Esophagus squamous epithelium (tissue), 4 donors: ENCODE measurements around a stretch of chr13.

GRCh38 chr13:27975579-27976190 lies 6.6 kb upstream of the CDX2 start:
- PRO-cap: no peak
- RAMPAGE, long total RNA, 4 experiments: no peak in any of the 4 experiments

DNA sequence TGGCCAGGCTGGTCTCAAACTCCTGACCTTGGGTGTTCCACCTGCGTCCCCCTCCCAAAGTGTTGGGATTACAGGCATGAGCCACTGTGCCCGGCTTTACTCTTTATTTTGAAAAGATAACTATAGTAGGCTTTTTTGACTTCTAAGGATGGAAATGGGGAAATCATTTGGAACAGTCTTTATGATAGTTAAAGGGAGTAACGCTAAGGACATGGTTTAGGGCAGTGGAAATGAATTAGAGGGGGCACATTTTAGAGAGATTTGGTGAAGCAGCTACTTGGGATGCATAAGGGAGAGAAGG lies 21.8 kb downstream of the PAN3 start:
- PRO-cap: no peak
- RAMPAGE, long total RNA, 4 experiments: no peak in any of the 4 experiments

GRCh38 chr13:28177646-28178281 lies 39.4 kb downstream of the PAN3 start:
- PRO-cap: no peak
- RAMPAGE, long total RNA, 4 experiments: no peak in any of the 4 experiments

GRCh38 chr13:28214216-28214455 lies 75.8 kb downstream of the PAN3 start:
- PRO-cap: no peak
- RAMPAGE, long total RNA, 4 experiments: no peak in any of the 4 experiments

GRCh38 chr13:28308153-28308745 lies 169.9 kb downstream of the PAN3 start:
- PRO-cap: bidirectional peak, plus-strand start at chr13:28308215, minus-strand start at chr13:28308086; unidirectional peak, plus-strand start at chr13:28308558
- RAMPAGE, long total RNA, 4 experiments: no peak in any of the 4 experiments

- PRO-cap: no peak
- RAMPAGE, long total RNA, 4 experiments: no peak in any of the 4 experiments
Measured at GRCh38 chr13:28412838-28413706, 81.9 kb downstream of the FLT1 start.

- PRO-cap: no peak
- RAMPAGE, long total RNA, 4 experiments: no peak in any of the 4 experiments
Measured at GRCh38 chr13:28416204-28416616, 78.7 kb downstream of the FLT1 start.

DNA sequence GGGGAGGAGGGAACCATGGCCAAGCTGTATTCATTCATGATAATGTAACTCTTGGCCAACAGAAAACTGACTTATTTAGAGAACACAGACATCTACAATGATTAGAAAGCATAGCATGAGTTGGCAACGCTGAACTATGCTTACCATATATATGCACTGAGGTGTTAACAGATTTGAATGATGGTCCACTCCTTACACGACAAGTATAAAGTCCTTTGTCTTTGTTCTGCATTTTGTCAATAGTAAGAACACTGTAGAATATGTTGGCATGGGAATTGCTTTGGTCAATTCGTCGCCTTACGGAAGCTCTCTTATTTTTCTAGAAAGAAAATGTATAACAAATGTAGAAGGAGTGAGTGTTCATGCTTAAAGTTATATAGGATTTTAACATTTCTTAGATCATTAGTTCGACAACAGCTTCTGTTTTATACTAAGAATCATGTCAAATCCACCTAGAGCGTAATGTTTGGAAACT lies 63.9 kb downstream of the FLT1 start:
- PRO-cap: no peak
- RAMPAGE, long total RNA, 4 experiments: no peak in any of the 4 experiments

DNA sequence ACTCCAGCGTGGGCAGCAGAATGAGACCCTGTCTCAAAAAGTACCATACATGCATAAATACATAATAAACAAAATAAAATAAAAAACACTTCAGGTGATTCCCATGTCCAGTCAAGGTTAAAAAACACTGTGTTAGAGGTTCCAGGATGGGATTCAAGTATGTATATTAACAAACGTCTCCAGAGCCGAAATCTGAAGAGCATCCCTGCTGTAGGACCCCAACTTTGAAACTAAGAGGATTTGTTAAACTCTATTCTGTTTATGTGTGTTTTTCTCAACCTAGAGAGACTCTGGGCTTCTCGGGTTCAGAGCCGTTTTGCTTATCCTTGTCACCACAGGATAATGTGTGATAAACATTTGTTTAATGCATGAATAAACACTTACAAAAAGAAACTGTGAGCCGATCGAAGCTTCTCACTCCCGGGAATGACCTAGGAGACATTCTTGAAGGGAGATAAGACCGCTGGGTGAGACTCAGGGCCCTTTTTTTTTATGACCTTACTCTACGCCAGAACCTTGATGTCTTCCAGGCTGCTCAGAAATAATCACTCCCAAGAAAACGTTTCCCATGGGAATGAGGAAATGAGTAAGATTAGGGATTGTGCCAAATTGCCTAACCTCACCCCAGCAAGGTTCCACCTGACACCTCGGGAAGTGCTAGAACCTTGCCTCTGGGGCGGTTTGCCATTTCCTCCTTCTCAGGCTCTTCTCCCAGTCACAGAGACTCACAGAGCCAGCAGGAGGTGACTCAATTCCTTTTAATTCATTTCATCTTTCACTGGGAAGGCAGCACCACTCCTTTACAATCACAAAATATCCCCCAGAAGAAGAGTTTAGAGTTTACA lies 2.4 kb downstream of the SLC46A3 start:
- PRO-cap: bidirectional peak, plus-strand start at position 718 of the sequence, minus-strand start at position 528 of the sequence
- RAMPAGE, long total RNA, 4 experiments: no peak in any of the 4 experiments

DNA sequence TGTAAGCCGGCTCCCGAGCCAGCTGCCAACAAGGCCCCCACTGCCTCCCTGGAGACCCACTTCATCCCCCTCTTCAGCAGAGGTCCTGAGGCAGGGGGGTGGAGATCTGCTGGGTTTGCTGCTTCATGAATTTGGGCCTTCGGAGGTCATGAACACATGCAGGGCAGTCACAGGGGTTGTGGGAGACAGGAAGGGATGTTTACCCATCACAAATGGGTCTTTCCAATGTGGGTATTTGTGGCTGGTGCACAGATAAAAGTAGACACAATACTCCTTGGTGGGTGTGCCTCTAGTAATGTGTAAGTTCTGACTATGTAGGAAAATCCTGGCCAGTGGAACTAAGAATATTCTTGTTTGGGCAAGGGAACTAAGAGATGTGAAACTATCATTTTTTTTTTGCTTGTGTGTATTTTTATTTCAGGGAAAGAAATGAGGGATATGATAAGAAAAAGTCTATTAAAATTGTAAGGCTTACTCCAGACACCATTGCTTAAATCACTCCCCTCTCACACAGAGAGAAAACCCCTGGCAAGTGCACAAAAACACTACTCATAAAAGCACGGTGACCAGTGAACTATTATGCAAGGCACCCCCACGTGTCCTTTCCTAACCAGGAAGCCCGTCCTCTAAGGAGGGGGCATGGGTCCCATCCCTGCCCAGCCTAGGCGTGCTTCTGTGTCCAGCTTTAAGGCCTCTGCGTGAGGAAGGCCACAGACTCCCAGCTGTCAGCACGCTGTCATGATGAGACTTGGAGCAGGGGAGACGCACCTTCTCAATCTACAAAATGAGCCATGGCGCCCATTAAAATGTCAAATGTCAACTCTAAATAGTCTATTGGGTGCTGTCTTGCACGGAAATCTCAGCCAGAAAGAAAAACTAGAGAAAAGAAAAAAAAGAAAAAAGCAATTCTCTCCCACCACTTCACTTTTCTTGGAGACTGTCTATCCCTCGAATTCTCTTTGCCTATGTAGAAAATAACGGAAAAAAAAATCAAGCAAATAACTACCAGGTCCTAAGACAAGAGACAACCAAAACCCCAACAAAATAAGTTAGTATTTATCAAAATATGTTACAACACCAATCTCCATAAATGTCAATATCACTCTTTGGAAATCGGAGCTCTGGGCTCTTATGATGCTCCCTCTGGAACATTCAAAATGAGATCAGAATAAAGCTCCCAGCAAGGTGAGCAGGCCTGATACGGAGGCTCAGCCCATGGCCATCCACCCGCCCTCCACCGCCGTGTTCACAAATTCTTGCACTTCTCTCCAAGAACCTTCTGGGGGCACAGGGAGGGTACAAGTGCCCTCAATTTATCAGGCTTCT lies 83.4 kb downstream of the SLC7A1 start:
- PRO-cap: no peak
- RAMPAGE, long total RNA, 4 experiments: no peak in any of the 4 experiments

DNA sequence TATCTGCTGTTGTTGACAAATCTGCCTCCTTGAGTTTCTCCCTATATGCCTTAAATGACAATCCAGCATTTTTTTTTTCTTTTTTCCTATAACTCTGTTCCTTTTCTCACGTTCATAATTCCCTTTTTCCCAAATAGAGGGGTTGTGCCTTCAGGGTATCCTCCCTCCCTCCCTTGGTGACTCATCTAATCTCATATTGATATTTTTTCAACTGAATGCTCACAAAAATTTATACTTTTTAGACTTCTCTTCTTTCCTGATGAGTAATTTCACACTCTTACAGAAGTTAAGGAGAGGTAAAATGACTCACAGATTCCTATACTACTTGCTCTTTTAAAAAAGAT lies 19.5 kb downstream of the UBL3 start:
- PRO-cap: no peak
- RAMPAGE, long total RNA, 4 experiments: no peak in any of the 4 experiments

DNA sequence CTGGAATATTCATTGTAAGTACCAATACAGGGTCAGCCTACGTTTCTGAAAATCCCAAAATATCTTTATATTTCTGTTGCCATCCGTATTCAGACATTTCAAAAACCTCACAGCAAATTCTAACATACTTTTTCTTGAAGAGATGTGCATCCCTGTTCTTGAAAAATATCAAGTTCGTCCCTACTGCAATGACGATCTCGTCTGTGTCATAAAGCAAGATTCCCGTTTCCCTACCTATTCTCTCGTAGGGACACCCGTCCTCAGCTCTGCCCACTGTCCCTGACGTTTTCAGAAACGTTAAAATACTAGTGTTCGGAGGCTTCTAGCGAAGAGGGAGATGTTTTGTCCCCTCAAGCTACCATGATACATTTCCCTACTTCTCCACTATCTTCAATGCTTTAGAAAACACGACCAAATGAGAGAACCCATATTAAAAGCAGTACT lies 1.5 kb downstream of the UBL3 start:
- PRO-cap: bidirectional peak, plus-strand start at position 237 of the sequence, minus-strand start at position 203 of the sequence
- RAMPAGE, long total RNA, 4 experiments: no peak in any of the 4 experiments

DNA sequence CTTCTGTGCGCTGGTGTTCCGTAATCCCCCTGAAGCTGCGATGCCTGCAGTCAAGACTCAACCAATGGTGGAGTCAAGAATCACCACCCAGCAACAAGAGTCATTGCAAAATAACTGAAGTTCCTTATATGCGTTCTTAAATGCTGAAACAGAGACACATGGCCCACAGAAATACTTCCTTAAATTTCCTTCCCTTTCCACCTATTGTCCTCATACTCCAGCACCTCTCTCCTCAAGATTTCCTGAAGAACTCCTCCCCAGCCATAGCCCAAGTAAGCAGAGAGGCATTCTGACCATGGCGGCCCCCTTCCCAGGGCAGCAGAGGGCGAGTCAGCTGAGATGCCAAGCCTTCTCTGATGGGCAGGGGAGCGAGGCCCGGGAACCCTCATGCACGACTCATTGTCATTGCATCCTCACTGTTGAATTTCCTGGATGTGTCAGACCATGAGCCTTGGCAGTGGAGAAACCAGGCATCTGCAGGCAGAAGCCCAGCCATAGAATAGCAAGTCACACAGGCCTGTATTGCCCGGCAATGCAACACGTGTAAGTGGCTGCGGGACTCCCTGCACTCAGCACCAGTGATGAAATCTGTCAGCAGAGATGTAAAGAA lies 200.0 kb downstream of the KATNAL1 start:
- PRO-cap: no peak
- RAMPAGE, long total RNA, 4 experiments: no peak in any of the 4 experiments

GRCh38 chr13:30119417-30119939 lies 187.9 kb downstream of the KATNAL1 start:
- PRO-cap: unidirectional peak, minus-strand start at chr13:30119662
- RAMPAGE, long total RNA, 4 experiments: no peak in any of the 4 experiments

GRCh38 chr13:30153492-30154255 lies 153.7 kb downstream of the KATNAL1 start:
- PRO-cap: no peak
- RAMPAGE, long total RNA, 4 experiments: no peak in any of the 4 experiments

- PRO-cap: no peak
- RAMPAGE, long total RNA, 4 experiments: no peak in any of the 4 experiments
Measured at GRCh38 chr13:30157598-30158059, 149.7 kb downstream of the KATNAL1 start.

DNA sequence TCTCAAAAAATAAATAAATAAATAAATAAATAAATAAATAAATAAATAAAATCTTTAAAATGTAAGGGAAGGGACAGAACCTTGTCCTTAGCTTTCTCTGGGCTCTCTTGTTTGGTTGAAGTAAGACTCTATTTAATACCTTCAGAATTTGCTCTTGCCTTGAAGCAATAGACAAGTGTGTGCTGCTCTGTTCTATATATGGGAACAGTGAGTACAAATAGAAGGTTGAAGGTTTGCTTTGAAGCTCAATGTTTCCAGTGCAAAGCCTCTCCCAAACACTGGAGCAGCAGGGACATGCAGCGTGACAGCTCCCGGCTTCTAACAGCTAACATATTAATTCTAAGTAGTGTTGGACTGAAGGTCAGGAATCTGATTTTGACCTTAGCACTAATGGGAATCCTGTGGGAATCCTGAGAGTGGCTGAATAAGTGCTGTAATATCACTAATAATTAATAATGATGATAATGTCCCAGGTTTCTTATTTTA lies 16.9 kb upstream of the UBE2L5 start:
- PRO-cap: unidirectional peak, plus-strand start at position 278 of the sequence
- RAMPAGE, long total RNA, 4 experiments: no peak in any of the 4 experiments

DNA sequence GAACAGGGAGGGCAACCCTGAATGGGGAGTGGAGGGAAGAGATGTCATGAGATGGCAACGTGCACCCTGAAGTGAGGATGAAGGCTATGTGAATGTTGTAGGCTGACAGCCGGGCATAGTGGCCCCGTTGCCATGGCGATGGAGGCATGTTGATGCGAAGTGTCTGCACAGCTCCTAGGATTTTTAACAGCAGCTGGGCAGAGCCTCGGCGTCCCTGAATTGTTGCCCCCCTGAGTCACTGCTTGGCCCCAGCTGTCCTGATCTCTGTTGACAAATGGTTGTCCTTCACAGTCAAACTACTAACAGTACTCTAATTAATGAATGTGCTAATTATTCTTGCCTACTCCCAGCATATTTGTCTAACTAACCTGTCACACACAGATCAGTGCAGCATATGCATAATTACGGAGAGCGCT lies 4.7 kb upstream of the ALOX5AP start:
- PRO-cap: no peak
- RAMPAGE, long total RNA, 4 experiments: no peak in any of the 4 experiments

GRCh38 chr13:30746317-30746683 lies 11.0 kb downstream of the ALOX5AP start:
- PRO-cap: no peak
- RAMPAGE, long total RNA, 4 experiments: no peak in any of the 4 experiments

DNA sequence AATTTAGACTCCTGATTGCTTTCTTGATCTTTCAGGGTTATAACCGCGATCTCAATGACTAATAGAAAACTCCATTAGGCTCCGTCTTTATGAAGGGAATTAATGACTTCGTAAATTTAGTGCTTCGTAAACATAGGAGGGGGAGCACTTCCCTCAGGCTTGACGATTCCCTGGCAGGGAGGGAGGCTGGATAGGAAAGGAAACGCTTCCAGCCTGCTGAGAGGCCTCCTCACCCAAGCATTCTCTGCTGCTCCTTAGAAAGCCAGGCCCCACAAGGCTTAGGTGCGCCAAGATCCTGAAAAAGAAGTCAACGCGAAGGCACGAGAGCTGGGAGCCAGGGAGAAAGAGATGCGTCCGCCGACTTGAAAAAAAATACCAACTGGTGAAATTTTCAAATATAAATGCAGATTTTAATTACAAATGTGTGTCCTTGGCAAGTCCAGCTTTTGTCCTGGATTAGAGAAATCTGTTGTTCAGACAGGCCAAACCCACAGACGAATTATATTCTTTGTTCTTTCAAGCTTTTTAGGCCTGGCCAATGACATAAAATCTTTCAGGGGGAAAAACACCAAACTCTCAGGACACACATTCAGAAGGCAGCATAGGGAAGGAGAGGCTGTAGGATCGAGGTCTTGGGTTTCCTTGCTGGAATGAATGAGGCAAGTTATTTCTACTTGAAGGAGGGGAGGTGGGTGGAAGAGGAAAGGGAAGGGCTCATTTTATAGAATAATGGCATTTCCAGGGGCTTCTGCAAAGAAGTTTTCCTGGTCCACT lies 64.1 kb downstream of the ALOX5AP start:
- PRO-cap: no peak
- RAMPAGE, long total RNA, 4 experiments: no peak in any of the 4 experiments